ENCODE data around the genes TMEM209 and COPG2.

GRCh38 chr7:129853281-129853982, 99.3 kb downstream of the UBE2H start:
- PRO-cap, 8 experiments = no peak in any of the 8 experiments

DNA sequence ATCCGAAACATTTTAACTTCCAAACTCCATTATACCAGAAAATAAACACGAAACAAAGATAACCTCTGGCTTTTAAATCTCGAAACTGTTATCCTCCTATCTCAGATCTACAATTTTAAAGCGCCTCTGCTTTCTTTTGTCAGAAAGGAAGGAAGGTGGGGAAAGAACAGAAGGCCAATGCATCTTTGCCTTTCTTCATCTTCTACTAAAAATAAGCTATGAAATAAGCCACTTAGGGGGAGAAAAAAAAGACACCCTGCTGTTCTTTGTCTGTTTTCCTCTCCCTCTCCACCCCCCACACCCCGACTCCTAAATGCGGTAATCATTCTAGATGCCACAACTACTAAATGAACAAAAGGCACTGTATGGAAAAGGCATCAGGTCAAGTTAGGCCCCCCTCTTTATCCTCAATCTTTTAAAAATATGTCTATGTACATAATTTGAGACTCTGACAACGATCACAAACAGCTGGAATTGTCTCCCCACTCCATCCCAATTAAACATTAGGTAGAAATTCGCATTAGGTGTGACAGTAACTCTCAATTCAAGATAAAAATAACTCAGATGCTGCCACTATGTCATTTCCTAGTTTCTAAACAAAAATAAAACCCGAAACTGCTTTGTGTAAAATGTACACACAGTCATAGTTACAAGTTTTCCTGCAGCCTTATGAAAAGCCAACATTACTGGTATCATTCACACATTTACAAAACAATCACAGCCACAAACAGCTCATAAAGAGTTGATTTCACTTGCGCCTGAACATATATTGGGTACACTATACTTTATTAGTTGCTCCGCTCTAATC, 2.4 kb downstream of the UBE2H start:
- PRO-cap, 8 experiments = no peak in any of the 8 experiments

DNA sequence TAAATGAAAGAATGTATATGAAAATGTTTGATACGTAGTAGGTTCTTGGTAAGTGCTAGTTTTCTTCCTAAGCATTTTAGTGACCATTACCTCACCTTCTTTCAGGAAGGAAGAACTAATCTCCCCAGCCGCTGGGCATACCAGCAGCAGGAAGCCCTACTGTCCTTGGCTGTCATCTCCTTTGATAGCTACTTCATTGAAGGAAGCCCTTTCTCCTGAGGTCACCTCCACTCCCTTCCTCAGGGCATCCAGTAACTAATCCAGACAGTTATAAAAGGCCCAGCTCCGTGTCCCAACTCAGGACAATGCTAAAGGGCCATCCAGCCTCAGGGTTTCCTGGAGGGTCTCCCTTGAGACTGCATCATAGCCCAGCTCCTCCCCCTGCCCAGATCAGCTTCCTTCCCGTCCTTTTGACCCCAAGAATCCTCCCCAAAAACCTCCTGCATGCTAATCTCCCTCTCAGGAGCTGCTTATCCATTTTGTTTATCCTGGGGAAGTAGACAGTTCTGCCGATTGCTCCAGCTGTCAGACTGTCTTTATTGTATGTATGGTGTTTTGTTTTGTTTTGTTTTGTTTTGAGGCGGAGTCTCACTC, 8.3 kb upstream of the ZC3HC1 start:
- PRO-cap, 8 experiments = no peak in any of the 8 experiments

GRCh38 chr7:130178318-130178564, 27.0 kb downstream of the TMEM209 start:
- PRO-cap, 8 experiments = no peak in any of the 8 experiments

GRCh38 chr7:130205267-130206140, at the start of gene TMEM209:
TMEM209 (minus strand) TSS chr7:130205406.
- PRO-cap, 8 experiments = peak in 8 of 8 experiments; most common plus-strand start chr7:130205525 (in 8); most common minus-strand start chr7:130205406 (in 6)

GRCh38 chr7:130230421-130230897, 22.8 kb downstream of the SSMEM1 start:
- PRO-cap, 8 experiments = no peak in any of the 8 experiments

GRCh38 chr7:130275087-130275829, 8.6 kb downstream of the CPA2 start:
- PRO-cap, 8 experiments = no peak in any of the 8 experiments

DNA sequence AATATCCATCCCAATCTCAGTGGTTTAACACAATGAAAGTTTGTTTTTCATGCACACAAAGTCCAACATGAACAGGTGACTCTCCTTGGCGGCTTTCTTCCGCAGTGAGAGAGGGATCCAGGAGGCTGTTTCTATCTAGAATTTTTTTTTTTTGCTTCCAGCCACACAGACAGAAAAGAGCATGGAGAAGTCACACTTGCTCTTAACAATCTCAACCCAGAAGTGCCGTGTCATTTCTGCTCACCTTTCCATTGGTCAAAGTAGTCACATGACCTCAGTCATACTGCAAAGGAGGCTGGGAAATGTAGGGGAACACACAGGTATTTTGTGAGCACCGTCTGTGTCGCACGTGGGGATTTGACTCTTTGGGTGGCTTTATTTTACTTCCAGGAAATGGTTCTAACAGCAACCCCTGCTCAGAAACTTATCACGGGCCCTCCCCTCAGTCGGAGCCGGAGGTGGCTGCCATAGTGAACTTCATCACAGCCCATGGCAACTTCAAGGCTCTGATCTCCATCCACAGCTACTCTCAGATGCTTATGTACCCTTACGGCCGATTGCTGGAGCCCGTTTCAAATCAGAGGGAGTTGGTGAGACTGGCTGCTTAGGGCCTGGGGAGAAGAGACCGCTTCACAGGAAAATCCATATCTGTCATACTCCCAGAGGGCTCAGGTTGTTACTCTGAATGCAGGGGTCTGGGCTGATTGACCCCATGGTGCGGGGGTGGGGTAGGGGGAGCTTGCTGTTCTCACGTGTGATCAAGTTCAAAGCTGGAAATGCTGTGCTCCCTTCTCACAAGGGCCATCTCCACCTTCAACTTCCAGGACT, 13.1 kb upstream of the CPA1 start:
- PRO-cap, 8 experiments = peak in 3 of 8 experiments; most common plus-strand start position 445 of the sequence (in 3); most common minus-strand start position 224 of the sequence (in 2)

DNA sequence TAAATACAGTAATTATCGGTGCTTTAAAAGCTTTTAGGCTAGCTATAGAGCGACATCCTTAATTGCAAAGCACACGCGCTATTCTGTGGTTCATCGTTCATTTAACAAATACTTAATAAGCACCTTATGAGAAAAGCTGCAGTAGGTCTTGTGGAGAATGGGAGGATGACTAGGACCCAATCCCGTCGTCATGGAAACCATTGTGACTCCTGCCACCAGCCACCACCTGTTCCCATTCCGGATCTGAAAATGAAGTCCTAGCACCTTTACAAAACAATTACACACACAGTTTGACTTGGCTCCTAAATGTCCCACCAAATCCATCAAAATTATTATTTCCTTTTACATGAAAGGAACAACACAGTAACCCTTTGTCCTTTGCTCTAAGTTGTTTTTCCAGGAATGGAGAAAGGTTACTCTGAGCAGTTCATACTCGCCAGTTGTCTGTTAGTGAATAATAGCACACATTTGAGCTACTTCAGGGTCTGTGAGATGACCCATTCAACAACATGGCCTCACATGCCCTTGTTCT, 785 bp upstream of the CEP41 start:
- PRO-cap, 8 experiments = no peak in any of the 8 experiments

DNA sequence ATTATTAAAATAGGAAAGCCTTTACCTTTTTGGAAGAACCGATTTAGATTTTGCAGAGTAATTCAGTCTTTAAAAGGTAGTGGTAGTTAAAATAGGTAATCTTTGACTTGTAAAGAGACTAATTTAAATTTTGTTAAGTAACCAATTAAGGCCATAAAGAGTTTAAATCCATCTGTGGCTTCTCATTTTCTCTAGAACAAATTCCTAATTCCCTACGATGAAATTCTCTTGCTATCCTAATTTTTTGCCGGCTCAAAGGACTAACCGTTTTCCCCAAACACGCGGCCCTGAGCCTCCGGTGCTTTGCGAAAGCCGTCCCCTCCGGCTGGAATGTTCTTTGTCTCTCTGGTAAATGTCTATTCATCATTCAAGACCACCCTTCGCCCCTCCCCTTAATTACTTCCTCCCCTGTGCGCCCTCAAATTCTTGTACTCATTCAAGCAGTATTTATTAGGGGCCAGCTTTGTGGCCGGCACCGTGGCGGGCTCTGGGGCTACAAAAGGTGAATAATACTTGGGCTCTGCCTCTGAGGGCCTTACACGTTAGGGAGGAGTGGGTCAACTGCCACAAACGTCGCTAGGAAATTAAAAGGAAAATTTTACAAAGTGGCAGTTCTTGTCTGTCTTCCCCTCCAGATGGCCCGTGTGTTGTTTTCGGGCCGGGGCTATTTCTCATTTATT, 1.7 kb upstream of the MEST start:
- PRO-cap, 8 experiments = no peak in any of the 8 experiments

GRCh38 chr7:130513375-130513960, 21.6 kb downstream of the MEST start:
- PRO-cap, 8 experiments = no peak in any of the 8 experiments

DNA sequence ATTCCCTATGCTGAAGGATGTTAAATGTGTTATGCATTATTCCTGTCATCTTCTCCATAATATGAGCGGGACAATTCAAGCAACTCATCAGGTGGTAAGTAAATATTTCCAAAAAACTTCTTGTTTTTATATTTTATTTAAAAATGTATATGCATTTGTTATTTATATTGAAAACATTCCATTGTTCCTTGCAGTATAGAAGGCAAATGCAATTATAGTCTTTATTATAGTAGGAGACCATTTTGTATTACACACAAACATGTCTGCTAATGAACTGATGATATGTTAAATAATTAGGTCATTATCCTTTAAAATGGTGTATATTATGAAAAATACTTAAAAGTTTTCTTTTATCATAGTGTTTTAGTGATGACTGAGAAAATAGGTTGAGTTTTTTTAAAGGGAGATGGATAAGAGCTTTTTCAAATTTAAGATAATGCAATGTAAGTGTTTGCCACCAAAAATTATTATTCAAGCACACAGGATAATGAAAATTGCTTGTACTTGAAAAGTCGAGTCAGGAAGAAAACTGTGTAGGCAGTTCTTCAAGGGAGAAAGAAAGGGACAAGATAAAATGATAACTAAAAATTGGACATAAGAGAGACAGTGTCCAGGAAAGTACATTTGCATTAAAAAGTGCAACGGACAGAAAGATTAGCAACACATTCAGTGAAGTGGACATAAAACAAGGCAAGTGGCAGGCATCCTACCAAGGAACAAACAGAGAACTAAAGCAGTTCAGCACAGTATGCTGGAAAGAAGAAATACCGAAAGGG, 29.0 kb downstream of the MEST start:
- PRO-cap, 8 experiments = no peak in any of the 8 experiments

DNA sequence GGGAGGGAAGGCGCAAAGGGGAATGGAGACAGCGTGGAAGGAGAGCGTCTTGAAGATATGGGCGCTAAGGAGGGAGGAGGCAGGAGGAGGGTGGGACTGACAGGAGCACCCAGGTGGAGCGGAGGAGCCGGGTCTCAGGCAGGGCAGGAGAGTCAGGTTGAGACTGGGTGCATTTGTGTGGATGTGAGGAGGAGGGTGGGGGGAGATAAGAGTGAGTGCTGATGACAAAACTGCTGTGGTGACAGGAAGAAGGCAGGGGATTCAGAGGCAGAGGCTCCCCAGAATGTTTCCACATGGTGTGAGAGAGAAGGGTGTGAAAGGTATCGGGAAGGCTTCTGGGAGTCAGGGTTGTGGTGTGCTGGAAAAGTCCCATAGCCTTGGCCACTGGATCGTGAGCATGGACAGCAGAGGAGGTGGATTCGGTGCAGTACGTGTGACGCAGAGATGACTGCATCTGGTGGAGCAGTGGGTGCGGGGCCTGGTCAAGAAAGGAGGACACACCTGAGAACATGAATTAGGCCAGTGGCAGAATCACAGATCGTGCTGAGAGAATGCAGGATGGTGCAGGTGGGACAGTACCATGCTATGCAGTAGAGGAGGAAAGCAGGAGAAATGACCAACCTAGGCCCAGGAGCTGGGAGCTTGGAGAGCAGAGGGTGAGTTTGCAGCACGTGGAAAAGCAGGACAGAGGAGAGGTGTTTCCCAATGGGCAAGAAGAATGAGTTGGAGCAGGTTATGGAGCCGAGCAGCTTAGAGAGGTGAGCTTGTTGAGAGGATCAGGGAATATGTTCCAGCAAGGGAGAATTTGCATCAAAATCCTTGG, 40.7 kb downstream of the MEST start:
- PRO-cap, 8 experiments = no peak in any of the 8 experiments

GRCh38 chr7:130536316-130537185, 44.7 kb downstream of the MEST start:
- PRO-cap, 8 experiments = no peak in any of the 8 experiments

GRCh38 chr7:130538382-130539532, 46.9 kb downstream of the MEST start:
- PRO-cap, 8 experiments = no peak in any of the 8 experiments

- PRO-cap, 8 experiments = no peak in any of the 8 experiments
Measured at GRCh38 chr7:130556146-130556521, 64.2 kb downstream of the MEST start.

GRCh38 chr7:130668058-130669282, at the start of gene COPG2:
COPG2 (minus strand) TSS chr7:130668748.
- PRO-cap, 8 experiments = peak in 8 of 8 experiments; most common plus-strand start chr7:130668863 (in 7); most common minus-strand start chr7:130668707 (in 7)

DNA sequence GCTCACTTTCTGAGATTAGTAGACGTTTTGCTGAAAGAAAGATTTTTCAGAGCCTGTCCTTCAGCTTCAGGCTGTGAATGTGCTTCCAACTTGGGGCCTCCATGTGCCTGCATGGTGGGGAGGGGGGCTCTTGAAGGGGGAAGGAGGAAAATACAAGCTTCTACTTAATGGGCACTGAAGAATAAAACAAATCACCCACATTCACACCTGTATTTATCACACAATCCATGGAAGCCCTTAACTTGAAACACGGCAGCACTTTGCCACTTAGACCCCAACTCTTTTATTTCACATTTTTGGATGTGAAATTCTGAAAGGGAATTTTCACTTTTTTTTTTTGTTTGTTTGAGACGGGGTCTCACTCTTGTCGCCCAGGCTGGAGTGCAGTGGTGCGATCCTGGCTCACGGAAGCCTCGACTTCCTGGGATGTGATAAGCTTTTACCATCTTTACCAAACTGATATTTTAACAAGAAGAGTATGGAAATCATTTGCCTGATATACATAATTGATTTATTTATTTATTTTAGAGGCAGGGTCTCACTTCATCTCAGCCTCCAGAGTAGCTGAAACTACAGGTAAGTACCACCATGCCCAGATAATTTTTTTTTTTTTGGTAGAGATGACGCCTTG, 180.5 kb upstream of the KLF14 start:
- PRO-cap, 8 experiments = peak in 4 of 8 experiments; most common minus-strand start position 279 of the sequence (in 2)

GRCh38 chr7:130930069-130930765, 196.2 kb upstream of the KLF14 start:
- PRO-cap, 8 experiments = peak in 5 of 8 experiments; most common minus-strand start chr7:130930348 (in 3)

- PRO-cap, 8 experiments = peak in 3 of 8 experiments; most common minus-strand start chr7:130973880 (in 2)
Measured at GRCh38 chr7:130973669-130974053, 239.7 kb upstream of the KLF14 start.

Data from peripheral blood mononuclear cell (primary cell).